SJSA1 (cell line): ENCODE results near the genes TMEM163 and ACMSD.

DNA sequence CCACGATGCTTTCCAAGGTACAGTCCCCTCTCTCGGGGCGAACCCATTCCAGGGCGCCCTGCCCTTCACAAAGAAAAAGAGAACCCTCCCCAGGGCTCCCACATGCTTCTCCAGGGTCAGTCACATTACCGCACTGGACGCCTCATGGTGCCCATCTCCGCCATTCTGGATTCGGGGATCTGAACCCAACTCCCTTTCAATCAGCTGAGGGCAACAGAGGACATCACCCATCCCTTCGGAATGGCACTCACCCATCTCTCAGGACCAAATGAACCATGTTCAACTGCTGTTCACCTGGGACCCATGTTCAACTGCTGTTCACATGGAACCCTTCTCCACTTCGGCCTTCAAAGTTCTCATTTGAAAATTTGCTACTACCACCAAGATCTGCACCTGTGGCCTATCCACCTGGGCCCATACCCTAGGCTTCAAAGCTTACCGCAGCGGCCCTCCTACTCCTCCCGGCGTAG is 119.0 kb upstream of the ANKRD30BL start:
- RAMPAGE, long total RNA = no peak

DNA sequence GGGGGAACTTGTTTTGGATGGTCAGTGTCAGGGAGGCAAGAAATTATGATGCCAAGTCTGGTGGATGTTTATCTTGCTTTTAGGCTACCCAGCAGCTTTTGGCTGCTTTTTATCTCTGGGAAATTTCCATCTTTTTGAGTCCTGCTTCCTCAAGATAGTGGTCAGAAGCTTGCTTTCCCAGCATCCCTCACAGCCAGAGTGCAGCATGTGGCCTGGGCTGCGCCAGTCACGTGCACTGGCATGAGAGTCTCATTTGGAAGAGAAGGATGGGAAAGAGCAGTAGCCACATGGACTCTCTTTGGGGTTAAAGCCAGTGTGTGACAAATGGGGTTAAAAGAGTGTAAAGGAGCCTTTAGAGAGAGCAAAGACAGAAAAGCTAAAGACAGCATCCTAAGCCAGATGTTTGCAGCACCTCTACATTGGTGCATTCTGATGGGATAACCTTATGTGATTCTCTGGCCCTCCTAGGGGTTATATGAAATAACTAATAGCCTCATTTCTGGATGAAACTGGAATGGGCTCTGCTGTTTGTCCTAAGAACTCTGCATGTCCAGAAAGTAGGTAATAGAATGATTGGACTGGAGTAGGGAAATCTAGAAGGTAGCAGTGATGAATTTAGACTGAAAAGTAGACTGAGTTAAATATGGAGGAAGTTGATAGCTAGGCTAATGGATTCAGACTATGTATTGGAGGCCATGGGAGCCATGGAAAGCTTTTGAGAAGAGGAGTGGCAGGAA is 12.9 kb downstream of the GPR39 start:
- RAMPAGE, long total RNA = no peak

DNA sequence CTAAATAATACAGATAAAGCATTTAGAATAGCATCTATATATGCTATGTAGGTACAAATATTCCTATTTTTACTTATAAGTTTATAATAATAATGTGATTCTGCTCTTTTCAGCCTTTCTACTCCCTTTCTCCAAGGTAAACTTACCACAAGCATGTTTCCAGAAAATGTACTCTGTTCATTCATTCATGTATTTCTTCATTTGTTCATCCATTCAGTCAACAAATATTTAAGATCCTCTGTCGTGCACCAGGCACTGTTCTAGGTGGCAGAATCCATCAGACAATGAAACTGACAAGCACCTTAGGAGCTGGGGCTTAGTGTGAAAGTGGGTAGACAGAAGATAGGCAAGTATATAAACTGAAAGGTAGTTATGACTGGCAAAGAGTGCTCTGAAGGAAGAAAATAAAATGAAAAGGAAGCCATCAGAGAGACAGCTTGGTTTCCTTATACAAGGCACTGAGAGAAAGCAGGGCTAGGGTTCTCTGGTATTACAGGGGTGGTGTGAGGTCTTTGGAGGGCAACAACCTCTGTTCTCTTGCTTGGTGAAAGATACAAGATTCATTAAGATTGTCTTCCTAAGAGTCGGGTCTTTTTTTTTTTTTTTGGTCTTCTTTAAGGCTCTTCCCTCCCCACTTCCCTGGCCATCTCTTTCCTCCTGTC is 46.4 kb downstream of the GPR39 start:
- RAMPAGE, long total RNA = no peak

DNA sequence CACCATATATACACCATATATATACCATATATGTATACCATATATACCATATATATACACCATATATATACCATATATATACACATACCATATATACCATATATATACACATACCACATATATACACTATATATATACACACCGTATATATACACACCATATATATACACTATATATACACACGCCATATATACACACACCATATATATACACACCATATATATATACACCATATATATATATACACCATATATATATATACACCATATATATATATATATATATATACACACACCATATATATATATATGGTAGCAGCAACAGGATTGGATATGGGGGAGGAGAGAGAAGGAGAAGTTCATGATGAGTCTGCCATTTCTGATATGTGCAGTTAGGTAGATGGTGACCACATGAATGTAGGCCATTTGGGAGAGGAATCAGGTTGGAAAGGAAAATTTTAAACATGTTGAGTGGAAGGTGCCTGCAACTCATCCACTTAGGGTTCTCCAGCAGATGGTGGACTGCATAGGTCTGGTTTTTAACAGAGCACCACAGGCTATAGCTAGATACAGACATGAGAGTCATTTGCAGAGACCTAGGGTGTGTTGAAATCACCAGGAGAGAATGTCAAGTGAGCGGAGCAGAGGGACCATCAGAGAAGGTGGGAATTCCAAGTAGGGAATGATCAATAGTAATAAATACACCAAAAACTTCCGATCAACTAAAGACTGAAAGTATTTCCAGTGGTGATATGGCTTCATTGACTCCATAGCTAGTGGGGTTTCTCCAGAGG is 76.8 kb downstream of the GPR39 start:
- RAMPAGE, long total RNA = no peak

DNA sequence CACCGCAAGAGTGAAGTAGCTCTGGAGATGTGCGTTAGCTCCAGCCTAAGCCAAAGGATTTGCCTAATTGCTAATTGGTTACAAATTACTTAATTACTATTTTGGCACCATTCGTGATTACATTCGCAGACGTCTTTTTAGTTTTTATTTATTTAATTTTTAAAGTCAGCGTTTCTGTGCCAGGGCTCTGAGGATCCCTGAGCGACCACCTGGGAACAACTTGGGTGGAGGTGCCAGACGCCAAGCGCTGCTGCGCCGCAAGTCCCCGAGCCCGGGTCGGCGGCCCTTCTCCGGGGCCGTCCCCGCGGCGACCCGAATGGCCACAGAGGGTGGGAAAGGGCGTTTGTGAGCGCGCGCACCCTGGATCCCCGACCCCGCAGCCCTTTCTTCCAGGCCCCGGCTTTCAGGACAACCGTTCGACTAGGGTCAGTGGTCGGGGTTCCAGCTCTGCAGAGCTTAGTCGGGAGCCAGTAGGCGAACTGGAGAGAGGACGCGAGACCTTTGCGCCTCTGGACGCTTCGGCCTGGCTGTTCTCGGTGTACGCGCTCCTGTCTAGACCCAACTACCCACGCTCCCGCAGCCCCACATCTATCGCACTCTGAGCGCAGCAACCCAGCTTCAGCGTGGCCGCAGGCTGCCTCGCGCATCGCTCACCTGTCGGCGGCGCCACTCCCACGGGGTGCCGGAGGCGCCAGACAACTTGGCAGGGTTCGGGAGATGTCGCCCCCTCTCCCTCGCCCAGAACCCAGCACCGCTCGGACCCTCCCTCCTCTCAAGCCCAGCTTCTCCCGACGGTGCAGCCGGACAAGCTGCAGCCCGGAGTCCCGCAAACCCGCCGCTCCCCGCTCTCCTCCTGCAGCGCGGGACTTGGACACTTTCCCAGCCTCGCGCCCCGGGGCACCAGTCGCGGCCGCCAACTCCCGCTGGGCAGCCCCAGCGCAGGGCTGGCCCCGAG is 886 bp downstream of the LYPD1 start:
- RAMPAGE, long total RNA = no peak

GRCh38 chr2:133470201-133470938 is 97.9 kb downstream of the NCKAP5 start:
- RAMPAGE, long total RNA = no peak

DNA sequence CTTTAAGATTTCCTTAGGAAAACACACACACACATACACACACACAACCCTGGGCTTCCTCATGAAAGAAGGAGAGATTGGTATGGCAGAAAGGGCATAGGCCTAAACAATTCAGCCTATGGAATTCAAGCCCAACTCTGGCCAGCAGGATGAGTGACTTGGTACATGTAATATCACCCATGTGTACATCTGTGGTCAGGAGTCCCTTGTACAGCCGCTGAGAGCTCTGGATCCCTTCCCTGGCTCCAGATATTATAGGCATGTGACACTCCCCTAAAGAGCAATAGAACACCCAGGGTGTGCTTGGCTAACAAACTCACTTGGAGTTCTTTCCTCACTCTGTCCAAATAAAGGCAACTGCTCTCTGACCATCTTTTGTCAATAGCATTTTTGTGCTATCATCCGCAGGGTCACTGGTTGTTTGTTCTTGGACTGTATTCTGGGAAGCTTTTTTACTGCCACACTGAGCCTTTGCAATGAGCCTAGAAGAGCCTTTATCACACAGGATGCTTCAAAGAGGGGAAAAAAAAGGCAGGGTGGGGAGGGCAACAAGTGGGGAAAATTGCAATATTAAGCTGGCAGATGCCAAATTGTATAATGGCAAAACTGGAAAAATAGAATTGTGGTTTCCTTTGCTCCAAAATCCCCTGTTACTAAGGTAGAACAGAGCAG is 197.5 kb upstream of the NCKAP5 start:
- RAMPAGE, long total RNA = no peak

- RAMPAGE, long total RNA = no peak
Observed at GRCh38 chr2:133910288-133910767, 342.1 kb upstream of the NCKAP5 start.

GRCh38 chr2:134118320-134118864 is 135.5 kb upstream of the MGAT5 start:
- RAMPAGE, long total RNA = no peak

GRCh38 chr2:134139414-134140034 is 114.3 kb upstream of the MGAT5 start:
- RAMPAGE, long total RNA = no peak

DNA sequence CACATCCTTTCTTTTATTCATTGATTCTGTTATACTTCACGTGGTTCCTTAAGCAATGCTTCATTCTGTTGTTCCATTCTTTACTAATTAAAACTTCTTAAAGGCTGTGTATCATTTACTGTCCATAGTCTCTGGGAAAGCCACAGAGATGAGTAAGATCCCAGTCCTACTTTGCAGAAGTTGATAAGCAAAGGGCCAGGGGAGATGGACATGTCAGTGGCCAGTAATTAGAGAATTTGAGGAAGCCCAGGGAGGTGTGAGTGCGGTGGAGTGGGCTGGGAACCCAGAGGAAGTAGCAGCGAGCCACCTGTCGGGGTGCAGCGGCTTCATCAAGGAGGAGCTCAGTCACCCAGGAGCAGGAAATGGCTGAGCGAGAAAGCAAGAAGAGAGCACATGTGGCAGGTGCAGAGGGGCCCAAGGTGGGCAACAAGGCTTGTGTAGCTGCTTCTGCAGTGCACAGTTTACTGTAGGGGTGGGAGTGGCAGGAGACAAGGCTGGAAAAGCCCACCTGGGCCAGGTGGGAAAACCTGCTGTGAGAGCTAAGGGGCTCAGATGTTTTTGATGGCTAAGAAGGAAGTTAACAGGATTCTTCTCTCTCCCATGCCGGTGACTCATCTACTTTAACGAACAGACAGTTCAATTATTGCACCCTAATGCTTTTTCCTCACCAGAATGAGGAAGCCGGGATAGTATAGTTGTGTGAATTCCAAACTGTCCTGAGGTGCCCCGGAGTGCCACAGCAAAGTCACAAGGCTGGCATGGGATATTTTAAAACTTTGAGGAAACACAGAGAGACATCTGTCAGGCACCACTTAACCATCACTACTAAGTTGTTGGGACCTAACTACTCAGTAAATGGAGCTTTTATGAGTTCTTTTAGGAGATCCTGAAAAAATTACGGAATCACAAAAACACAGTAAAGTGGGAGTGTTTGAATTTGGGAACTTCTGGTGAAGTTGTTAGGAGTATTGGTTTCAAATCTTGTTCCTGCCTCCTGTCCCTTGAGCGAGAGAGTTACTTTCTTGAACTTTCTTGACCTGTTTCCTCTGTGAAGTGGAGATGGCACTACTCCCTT is 34.7 kb upstream of the MGAT5 start:
- RAMPAGE, long total RNA = no peak

GRCh38 chr2:134268300-134268806 is 14.5 kb downstream of the MGAT5 start:
- RAMPAGE, long total RNA = no peak

GRCh38 chr2:134307260-134307794 is 53.5 kb downstream of the MGAT5 start:
- RAMPAGE, long total RNA = no peak

- RAMPAGE, long total RNA = no peak
Observed at GRCh38 chr2:134328357-134328941, 74.6 kb downstream of the MGAT5 start.

DNA sequence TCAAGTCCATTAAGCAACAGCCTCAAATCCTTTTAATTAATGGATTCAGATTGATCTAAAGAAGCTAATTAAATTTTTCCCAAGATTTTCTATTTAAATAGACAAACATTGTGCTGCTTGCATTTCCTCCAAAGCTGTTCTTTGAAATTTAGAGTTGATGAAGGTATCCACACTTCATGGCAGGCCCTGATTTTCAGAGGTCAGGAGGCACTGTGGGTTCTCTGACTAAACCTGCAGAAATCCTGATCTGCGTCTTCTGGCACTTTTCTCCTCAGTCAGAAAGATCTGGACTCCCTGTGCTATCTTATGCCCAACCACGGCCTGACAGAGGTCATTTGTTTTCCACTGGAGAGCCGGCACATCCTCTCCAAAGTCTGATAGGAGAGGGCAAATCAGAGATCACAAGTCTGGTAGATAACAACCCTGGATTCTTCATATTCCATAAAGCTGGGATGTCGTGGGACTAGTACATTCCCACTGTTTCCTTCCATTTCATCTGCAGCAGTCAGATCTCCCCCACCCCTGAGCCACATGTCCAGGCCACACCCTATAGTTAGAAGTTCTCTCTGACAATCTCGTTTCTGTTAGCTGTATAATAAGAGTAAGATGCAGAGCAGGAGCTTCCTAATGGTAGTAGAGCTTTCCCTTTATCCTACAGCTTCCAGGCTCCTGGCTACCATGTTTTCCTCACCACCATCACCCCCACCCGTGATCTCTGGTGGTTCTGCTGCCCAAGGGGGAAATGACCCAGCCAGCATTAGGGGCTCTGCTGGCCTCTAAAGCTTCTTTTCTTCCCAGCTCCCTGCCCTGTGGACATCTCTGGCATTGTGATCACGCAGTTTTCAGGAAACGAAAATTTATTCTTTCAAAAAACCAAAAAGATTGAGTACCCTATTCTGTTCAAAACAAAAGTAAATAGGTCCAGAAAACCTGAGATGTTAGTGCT is 157.0 kb downstream of the MGAT5 start:
- RAMPAGE, long total RNA = no peak

- RAMPAGE, long total RNA = no peak
Observed at GRCh38 chr2:134718500-134719383, at the start of gene TMEM163. Gene TMEM163, minus strand, starts transcription at chr2:134719000.

DNA sequence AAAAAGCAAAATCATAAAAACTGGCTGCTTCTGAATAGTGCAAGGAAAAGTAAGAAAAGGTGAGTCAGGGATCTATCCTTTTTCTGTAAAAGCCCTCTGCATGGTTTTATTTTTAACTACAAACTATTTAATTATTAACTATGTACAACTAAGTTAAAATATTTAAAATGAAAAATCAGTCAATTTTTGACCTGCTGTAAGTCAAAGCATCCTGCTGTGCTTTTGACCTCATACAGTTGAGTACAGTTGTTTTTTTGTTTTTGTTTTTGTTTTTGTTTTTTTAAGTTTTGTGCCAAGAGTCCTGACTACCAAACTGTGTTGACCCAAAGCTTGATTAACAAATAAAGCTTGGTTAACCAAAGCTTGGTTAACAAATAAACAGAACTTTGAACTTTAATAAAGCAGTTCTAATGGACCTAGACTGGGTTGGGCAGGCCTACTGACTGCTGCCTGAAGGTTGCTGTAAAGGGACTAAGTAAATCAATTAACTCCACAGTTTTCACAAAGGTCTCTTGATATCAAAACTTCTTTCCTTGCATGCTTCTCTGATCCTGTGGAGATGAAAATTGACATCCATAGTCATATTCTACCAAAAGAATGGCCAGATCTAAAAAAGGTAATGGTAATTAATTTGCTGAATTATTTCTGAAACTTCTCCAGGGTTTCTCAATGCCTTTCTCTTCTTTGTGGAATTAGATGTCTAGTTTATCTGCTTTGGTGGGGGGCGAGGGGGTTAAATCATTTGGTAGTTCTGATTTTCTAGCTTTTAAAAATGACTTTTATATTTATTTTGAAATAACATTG is at the start of gene ACMSD:
Gene ACMSD, plus strand, starts transcription at position 493 of the 804 bp plus-strand sequence.
- RAMPAGE, long total RNA = no peak

DNA sequence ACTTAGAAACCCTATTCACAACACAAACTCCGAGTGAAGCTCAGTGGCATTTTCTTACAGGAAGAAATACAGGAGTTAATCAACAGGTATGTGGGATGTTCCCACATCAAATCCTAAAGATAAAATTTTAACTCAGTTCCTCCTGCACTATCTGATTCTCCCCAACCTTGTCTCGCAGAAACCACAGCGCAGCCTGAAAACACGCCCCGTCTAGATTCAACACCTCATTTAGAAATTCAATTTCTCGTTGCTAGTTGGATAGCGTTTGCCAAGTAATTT is 871 bp upstream of the CCNT2 start:
- RAMPAGE, long total RNA = no peak

DNA sequence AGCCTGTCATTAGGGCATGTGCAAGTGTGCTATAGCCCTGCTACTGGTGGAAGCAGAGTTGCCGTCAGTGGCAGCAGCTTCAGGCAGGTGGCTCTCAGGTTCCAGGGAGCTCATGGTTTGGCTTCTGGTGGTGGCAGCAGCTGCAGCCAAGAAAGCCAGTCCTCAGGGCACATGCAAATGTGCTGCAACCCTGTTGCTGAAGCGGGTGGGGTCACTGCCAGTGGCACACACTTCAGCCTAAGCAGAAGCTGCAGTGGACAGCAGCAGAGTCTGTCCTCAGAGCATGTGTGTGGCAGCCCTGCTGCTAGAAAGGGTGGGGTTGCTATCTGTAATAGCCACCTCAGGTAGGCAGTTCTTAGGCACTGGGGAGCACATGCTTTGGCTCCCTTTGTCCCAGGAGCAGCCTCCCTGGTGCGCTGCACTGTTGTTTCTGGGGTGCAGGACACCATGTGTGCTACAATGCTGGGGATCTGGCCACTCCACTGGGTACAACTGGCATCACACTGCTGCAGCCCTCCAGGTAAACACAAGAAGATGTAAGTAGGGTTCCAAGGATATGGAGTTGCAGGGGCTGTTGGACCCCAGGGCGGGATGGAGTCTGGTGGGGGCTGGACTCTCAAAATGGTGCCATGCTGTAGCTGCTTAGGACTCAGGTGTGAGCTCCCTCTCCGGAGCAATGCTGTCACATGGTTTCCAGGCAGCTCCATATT is 57.1 kb downstream of the CCNT2 start:
- RAMPAGE, long total RNA = no peak

DNA sequence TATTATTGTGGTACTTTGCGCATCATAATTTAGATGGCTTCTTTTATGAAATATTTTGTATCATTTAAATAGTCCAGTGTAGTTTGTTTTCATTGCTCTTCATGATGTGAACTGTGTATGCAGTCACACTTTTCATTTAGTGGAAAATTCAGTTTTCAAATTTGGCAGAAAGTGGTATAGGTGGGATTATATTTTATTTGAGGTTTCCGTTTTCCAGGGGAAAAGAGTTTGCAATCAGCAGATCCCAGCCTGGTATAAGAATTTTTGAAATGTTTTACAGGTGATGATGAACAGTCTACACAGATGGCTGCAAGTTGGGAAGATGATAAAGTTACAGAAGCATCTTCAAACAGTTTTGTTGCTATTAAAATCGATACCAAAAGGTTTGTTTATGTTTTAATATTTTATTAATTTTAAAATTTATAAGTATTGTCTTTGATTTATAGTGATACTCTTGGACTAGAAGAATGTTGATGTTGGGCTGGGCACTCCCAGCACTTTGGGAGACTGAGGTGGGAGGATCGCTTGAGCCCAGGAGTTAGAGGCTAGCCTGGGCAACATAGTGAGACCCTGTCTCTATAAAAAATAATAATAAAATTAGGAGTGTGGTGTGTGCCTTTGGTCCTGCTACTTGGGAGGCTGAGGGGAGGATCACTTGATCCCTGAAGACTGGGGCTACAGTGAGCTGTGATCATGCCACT is 6.5 kb downstream of the UBXN4 start:
- RAMPAGE, long total RNA = no peak